RPMI7951 (cell line): Measurements from ENCODE around the genes NPHP4 and HES2.

GRCh38 chr1:3718012-3718495 is 34.2 kb upstream of the CCDC27 start:
- RAMPAGE, long total RNA, result no peak

- RAMPAGE, long total RNA, result no peak
Observed at GRCh38 chr1:3738058-3738728, 14.1 kb upstream of the CCDC27 start.

- RAMPAGE, long total RNA, result no peak
Observed at GRCh38 chr1:3740969-3741876, 11.0 kb upstream of the CCDC27 start.

- RAMPAGE, long total RNA, result no peak
Observed at GRCh38 chr1:3783909-3784951, 11.7 kb downstream of the SMIM1 start.

- RAMPAGE, long total RNA, result no peak
Observed at GRCh38 chr1:4369999-4370371, 284.4 kb upstream of the AJAP1 start.

DNA sequence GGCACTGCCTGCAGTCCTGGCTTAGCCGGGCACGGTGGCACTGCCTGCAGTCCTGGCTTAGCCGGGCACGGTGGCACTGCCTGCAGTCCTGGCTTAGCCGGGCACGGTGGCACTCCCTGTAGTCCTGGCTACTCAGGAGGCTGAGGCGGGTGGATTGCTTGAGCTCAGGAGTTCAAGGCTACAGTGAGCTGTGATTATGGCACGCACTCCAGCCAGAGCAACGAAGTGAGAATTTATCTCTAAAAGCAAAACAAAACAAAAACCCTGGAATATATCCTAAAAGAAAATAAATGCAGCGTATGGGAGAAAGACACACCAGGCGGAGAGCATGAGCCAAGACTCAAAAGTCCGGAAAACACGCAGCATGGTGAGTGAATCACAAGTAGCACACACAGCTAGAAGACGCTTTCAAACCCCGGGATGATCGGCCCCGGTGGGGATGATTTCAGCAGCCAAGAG is 69.4 kb downstream of the NPHP4 start:
- RAMPAGE, long total RNA, result no peak

DNA sequence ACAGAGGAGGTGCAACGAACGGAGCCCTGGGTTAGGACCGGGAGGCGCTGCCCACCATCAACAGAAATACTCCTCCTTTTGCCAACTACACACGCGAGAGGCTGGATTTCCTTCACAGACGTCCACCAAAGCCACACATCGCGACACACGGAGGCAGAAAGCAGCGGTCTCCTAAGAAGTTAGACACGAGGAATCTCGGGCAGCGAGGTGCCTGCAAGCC is 965 bp downstream of the NPHP4 start:
- RAMPAGE, long total RNA, result no peak

GRCh38 chr1:5992104-5993009 is at the start of gene NPHP4:
TSS of gene NPHP4 (minus strand) at chr1:5992425.
- RAMPAGE, long total RNA, result no peak

- RAMPAGE, long total RNA, result no peak
Observed at GRCh38 chr1:6027553-6028133, 18.0 kb upstream of the KCNAB2 start.

DNA sequence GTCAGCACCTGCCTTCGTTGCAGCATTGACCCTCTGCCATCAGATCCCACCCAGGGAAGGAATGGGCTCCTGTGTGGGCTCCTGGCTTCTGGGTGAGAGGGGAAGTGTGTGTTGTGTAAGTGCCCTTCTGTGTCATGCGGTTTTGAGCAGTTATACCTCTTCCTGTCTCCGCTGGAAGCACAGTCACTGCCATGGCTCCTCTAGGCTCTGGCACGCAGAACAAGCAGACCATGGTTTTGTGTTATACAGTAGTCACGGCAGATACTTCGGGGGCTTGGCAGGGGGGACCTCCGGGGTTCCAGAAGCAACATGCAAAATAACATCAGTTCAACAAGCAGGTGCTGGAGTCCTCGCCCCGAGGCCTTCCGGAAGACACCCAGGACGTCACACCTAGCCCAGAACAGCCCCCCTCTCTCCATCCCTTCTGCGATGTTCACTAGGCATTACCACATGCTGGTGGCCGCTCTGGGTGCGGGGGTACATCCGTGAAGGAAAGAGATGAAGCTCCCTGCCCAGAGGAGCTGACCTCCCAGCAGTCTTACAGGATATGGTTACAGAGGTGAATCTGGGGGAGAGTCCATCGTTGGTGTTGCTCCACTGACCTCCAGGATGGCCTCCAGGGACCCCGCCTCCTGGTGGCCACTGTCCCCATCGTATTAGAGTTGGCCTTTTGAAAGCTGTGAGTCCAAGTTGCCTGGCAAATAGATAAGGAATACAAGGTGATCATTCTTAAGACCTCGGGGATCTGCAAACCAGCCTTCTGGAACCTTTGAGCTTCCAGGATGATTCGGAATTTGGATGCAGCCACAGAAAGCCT is 17.3 kb upstream of the KCNAB2 start:
- RAMPAGE, long total RNA, result no peak

DNA sequence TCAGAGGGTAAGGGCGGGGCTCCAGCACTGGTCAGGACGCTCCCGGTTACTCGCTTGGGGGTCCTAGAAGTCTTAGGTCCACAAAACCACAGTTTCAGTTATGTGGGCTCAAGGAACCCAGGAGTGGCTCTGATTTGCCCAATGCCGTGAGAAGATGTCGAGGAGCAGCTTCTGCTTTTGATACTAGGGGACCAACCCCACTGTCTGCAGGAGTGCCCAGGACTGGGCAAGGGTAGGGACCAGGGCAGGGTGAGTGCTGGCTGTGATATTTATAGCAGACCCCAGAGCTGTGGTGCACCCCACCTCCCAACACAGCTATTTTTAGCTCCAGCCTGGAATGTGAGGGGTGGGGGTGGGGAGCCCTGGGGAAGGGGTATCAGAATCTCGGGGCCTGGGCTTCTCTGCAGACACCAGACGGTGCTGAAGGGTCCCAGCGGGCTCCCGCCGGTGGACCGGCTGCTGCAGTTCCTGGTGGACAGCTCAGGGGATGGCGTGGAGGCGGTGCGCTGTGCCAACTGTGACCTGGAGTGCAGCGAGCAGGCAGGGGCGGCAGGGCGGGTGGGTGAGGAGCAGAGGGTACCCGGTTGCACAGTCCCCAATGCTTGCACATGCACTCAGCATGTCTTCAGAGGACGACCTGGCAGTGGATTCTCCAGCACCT is 1.2 kb downstream of the RNF207 start:
- RAMPAGE, long total RNA, result no peak

DNA sequence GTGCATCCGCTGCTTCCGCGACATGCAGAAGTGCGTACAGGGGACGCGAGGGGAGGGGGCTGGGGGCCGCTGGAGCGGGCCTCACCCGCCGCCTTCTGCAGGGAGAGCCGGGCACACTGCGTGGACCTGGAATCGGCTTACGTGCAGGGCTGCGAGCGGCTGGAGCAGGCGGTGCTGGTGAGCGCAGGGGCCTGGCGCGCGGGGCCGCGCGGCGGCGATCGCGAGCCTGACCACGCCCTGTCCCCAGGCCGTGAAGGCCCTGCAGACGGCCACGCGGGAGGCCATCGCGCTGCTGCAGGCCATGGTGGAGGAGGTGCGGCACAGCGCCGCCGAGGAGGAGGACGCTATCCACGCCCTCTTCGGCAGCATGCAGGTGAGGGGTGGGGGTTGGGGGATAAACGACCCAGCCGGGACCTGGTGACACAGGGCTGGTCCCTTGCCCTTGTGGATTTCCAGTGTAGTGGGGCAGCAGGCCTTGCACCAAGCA is 3.3 kb downstream of the RNF207 start:
- RAMPAGE, long total RNA, result no peak

- RAMPAGE, long total RNA, result no peak
Observed at GRCh38 chr1:6234307-6235210, 1.2 kb downstream of the ICMT start.

GRCh38 chr1:6273142-6273815 is 12.4 kb upstream of the GPR153 start:
- RAMPAGE, long total RNA, result no peak

GRCh38 chr1:6282702-6283059 is 21.8 kb upstream of the GPR153 start:
- RAMPAGE, long total RNA, result no peak

DNA sequence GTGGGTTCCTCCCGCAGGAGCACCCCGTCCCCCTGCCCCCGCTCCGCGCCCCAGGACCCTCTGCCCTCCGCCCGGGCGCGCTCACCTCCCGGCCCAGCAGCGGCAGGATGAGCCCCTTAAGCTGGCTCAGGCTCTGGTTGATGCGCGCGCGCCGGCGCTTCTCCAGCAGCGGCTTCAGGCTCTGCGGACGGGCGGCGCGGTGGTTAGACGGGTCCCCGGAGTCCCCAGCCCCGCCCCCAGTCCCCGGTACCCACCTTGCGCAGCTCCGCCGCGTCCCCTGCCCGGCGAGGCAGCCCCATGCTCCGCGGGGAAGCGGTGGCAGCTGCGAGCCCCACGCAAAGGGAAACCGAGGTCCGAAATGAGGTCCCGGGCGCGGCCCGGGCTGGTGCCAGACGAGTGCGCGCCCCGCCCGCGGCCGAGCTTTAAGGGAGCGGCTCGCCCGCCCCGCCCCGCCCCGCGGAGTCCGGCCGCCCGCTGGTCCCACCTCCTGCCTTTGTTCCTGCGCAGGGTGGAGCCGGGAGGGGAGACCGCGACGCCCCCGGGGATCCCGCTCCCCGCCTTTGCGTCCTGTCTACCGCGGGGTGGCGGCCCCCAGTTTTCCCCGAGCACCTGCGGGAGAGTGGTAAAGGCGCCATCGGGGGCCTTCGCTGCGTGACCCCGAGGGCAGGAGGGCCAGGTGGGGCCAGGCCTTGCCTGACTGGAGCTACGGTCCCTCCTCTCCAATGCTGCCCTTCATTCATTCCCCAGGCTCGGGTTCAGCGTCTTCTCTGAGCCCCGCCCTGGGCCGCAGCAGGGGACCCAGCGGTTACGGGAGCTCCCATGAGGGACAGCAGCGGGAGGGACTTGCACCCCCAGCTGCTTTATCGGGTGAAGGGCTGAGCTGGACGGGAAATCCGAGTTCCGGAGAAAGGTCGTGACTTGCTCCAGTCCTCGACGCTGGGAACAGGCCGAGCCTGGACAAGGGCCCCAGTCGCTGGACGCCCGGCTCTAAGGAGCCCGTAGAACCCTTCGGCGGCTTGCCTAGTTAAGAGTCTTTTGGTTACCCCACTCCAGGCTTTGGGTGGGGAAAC is at the start of gene HES2:
TSS of gene HES2 (minus strand) at position 398 of the 1,070 bp plus-strand sequence.
- RAMPAGE, long total RNA, result no peak

- RAMPAGE, long total RNA, result no peak
Observed at GRCh38 chr1:6451560-6452144, 14.3 kb downstream of the TNFRSF25 start.

- RAMPAGE, long total RNA, result no peak
Observed at GRCh38 chr1:6481912-6482818, 9.3 kb downstream of the PLEKHG5 start.

GRCh38 chr1:6485324-6486453 is 5.8 kb downstream of the PLEKHG5 start:
- RAMPAGE, long total RNA, result no peak

- RAMPAGE, long total RNA, result no peak
Observed at GRCh38 chr1:6526215-6527012, 27.9 kb downstream of the NOL9 start.